ENCODE measurements around a stretch of chr2.

DNA sequence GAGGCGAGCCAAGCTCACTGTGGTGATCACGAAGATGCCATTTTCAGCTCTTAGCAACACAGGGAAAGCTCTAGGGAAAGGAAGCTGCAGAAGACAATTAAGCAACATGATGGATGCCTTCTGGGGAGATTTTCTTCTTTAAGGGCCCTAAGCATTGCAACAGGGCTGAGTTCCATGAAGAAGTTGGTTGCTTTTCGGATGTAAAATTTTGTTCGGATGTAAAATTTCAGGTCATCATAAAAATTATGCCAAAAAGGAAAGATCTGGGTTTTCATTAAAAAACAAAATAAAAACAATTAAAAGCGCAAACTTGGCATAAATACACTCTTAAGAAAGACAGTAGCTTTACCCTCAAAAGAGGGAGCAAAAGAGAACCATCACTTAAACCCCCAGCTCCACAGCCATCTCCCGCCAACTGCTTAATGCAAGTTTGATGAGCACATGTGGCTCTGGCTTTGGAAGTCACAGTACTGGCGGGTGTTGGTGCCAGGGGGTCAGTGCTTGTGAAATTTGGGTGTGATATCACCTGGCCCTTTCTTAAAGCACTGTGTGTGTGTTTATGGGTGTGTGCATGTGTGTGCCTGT, 19.1 kb downstream of the SERTAD2 start:
- RRBS = no CpG with 5 or more reads among the region's 7 CpGs

DNA sequence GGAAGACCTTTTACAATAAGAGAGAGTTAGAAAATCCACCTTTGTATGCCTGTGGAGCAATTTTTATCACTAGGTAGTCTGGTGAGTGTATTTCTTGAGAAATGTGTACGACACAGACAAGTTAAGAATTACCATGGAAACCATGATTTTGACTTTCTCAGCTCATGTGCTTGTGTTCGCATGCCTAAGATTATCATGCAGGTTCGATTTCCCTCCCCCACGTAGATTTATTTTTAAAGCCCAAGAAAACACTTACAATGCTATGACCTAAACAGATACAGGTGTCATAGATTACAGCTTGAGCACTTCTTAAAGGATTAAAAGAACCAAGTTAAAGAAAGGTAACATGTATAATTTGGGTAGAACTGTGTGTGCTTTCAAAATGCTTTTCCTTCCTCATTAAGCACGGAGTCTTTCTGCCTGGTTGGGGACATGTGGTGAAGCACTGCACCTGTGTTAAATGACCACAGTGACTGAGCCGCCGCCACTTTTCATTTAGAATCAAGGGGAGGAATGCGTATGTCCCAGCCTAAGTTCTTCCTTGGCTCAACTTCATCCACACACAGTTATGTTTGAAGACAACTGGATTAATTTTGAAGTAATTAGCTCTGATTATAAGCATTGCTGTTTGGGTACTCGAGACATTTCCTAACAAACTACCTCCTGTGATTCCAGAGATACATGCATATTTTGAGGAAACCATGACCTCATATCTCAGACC, 16.5 kb downstream of the SERTAD2 start:
- RRBS = no CpG with 5 or more reads among the region's 9 CpGs

DNA sequence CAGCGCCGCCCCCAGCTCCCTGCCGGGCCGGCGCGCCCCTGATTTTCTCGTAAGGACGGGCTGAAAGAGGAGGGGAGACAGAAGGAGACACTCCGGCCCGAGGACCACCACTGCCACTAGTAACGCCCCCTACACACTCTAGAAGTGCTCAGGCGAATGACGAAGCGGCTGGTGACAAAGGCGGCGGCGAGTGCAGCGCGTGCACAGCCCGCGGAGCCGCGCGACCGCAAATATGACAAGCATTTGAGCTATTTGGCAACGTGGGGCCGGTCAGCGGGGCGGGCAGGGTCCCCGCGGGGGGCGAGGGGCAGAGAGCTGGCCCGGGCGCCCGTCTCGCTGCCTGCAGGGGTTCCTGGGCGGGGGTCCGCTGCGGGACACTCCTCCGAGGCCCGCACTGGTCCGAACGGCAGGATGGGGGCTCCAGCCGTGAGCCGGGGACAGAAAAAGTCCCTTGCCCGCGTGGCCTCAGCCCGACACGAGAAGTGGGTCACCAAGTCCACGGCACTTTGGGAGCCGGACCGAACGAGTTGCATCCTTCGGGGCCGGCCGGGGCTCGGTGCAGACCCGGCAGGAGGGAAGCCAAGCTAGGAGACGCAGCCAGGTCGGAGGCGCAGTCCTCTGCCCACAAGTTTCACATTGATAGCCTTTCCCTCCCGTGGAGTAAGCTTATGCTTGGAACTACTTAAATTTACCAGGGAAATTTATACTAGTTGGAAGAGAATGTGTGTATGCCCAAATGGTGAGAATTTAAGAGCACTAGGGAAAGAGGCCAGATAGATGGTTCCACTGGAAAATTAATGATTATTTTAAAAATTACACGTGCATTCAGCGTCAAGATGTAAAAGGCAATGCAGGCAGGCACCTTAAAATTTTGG, 648 bp upstream of the SERTAD2 start:
- RRBS = 2% methylated on average over 27 of the region's 64 CpGs

DNA sequence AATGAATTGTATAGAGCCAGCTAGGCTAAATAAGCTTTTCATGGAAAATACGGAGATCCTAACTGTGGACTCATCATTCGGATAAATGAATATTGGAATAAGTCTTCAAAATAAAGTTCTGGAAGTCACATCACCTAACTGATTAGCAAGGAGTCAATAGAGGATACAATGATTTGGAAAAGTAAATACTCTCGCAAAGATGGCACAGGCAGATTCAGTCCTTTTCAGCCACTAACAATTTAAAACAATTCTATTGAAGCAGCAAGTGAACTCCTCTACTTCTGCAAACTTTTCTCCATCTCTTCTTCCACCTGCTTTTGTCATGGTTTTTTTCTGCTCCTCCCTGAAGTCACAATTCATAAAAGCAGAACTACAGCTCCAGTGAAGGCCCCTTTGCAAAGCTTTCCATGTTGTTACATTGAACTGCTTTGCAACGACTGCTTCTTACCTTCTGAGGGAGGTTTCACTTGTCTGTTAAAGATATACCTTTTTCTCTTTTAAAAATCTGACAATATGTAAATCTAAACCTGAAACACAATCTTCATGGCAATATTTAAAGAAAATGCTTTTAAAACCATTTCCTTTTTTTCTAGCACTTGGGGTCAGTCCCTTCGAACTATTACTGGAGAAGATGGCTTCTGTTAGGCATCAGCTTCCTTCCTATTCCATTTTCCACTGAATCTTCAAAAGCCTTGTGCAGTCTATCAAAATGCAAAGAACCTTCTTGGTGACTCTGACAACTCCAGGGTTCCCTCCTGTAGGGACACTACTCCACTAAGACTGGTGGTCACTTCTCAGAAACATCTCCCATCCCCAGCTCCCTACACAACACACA, 3.7 kb upstream of the SERTAD2 start:
- RRBS = no CpG with 5 or more reads among the region's 5 CpGs

- RRBS = 2% methylated on average over 20 of the region's 72 CpGs
These were observed 114.4 kb upstream of the SERTAD2 start for GRCh38 chr2:64767639-64768990.

DNA sequence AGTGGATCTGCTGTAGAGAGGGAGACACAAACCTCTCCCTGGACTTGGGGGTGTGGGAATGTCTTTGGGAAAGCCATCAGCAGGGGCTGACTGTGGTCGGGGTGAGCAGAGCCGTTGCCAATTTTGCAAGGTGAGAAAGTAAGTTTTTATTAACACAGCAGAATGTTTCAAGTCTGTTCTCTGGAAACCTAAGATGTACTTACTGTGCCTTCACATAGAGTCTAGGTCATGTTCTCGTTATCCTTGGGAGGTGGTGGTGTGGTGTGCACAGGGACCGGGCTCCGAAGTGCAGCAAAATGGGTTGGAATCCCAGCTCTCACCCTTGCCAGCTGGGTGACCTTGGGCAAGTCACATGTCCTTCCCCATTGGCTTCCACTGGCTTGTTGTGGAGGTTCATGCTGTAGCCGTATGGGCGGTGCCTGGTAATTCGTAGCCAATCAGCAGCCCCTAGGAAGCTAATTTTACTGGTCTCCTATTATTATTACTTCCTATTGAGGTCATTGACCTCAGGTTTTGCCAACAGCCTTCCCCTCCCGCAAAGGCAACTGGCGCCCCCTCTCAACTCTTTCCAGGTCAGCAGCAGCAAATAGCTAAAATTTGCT, 66.8 kb upstream of the SLC1A4 start:
- RRBS = no CpG with 5 or more reads among the region's 10 CpGs

- RRBS = no CpG with 5 or more reads among the region's 2 CpGs
These were observed 51.6 kb upstream of the SLC1A4 start for GRCh38 chr2:64937643-64937927.

DNA sequence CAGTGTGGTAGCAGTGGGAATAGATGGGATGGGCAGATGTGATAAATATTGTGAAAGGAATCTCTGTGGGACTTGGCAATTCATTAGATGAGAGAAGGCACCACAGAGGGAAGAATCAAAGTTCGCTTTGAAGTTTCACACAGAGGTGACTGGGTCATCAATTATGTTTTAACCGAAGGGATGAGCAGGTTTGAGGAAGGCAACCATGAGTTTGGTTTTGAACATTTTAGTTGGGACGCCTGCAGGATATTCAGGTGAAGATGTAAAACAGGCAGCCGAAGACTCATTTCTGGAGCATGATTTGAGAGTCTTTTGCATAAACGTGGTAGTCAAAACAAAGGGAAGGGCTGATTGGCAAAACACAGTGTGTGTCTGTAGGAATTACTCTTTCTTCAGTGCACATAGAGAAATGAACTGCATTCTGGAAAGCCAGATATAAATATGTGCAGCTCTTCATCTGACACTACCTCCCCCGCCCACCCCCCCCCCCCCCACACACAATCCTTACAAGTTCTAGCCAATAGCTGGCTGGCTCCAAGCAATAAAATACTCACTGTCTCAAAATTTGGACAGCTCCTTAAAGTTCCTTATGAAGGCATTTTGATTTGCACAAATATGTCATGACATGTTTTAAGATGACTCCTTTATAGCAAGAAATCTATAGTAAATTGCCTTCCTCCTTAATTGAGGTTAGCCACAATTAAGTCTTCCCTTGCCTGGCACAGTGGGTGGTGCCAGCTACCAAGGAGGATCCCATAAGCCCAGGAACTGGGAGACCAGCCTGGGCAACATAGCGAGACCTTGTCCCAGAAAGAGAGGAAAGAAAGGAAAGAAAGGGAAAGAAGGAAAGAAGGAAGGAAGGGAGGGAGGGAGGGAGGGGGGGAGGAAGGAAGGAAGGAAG, 1.8 kb upstream of the SLC1A4 start:
- RRBS = no CpG with 5 or more reads among the region's 7 CpGs

DNA sequence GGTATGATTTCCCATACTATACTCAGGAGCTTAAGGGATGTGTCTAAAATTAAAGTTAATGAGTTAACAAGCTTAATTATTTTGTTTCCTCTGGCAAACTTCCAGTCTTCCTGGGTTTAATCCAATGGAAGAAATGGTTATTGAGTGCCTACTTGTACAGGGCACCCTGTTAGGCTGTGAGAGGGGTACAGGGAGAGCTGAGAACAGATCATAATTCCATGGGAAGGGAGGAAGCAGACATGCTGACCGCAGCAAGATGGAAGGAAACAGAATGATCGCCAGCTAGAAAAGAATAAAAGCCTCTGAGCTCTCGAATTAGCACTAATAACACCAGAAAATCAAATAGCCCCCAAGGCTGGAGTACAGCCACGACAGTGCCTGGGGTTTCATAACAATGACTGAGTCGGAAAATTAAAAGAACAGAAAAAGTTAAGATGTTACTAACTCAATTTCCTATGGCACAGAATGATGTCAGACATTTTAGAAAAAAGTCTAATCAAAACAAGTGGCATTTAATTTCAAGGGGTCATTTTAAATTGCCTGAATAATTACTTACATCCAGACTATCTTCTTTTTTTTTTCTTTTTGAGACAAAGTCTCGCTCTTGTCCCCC, 20.6 kb upstream of the CEP68 start:
- RRBS = no CpG with 5 or more reads among the region's 6 CpGs

- RRBS = no CpG with 5 or more reads among the region's 4 CpGs
These were observed 19.6 kb downstream of the CEP68 start for GRCh38 chr2:65075699-65076323.

DNA sequence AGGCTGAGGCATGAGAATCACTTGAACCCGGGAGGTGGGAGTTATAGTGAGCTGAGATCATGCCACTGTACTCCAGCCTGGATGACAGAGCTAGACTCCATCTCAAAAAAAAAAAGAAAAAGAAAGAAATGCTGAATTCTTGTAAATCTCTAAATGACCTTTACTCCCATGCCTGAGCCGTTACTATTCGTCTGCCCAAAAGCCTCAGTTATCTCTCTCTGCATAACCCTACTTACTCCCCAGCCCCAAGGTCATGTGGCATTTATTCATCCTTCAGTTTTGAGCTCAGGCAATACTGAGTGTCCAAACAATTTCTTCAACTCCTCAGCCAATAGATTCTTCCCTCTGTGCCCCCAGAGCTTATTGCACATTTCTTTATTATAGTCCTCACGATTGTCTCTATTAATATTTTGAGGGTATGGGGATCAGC, 28.8 kb downstream of the RAB1A start:
- RRBS = no CpG with 5 or more reads among the region's 4 CpGs

- RRBS = no CpG with 5 or more reads among the region's 7 CpGs
These were observed 49.6 kb downstream of the ACTR2 start for GRCh38 chr2:65277073-65277809.

GRCh38 chr2:65300057-65300941, 72.7 kb downstream of the ACTR2 start:
- RRBS = no CpG with 5 or more reads among the region's 19 CpGs

DNA sequence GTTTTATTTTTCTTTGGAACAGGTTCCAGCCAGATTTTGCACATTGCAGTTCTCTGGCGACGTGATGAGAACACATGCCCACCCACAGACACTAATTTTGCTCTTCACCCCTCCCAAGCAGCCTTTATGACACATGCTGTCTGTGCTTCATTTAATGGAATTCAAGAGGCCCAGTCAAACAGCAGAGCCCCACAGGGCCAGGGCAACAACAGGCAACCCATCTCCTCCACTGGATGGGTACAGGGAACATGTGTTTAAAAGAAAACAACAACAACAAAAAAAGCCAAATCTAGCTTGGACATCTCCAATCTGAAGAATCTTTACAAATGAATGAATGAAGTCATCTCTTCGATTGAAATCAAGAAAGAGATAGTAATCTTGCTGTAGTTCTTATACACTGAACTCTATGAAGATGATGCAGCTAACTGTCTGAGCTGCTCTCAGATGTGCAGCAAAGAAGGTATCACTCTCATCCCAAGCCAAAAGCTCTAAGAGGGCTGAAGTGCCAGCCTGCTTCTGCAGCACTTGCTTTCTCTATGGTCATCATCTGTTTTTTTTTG, 70.6 kb downstream of the SPRED2 start:
- RRBS = no CpG with 5 or more reads among the region's 3 CpGs

DNA sequence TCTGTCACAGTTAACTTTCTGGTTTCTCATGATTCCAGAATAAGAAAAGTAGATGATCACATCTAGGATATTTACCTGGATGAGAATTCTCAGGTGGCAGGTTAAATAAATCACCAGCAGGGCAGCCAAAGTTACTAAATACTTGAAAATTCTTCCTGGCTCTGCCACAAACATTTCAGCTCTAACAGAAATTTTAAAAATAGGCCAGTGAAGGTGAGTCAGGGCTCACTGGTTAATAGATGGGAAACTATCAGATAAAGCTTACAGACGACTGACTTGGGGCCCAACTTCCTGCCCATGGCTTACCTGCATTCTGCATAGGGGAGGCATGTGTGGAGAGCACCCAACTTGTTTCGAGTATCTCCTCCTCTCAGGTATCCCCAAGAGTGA, 57.9 kb downstream of the SPRED2 start:
- RRBS = no CpG with 5 or more reads among the region's 2 CpGs

GRCh38 chr2:65383746-65384369, 48.5 kb downstream of the SPRED2 start:
- RRBS = no CpG with 5 or more reads among the region's 12 CpGs

DNA sequence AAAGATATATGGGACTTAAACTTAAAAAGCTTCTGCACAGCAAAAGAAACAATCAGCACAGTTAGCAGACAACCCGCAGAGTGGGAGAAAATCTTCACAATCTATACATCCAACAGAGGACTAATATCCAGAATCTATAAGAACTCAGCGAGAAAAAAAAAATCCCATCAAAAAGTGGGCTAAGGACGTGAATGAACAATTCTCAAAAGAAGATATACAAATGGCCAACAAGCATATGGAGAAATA, 34.1 kb downstream of the SPRED2 start:
- RRBS = no CpG with 5 or more reads among the region's 3 CpGs

DNA sequence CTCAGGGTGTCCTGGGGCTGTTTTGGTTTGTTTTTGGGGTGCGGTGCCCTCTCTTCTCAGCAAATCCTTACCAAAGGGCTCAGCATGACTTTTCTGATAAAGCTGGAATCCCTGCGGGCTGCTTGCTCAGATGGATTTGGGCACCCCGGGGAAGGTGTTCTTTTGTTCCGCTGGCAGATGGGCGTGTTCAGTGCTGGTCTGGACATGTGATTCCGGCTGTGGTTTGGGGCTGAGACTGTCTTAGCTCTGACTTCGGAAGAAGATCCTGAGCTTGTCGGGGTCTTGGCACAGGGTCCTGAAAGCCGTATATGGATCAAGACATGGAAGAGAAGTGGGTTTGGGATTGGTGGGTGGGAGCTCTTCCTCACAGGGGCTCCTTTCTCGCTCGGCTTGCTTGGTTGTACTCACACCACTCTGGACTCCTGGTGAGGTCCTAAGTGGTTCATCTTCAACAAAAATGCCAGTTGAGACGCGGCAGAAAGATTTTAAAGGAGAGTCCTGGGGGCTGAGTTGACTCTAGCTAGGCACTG, 134.3 kb upstream of the SPRED2 start:
- RRBS = 52% methylated on average over 4 of the region's 13 CpGs

GRCh38 chr2:65577007-65577515, 144.7 kb upstream of the SPRED2 start:
- RRBS = no CpG with 5 or more reads among the region's 10 CpGs

GRCh38 chr2:65789947-65790373, 357.6 kb upstream of the SPRED2 start:
- RRBS = no CpG with 5 or more reads among the region's 14 CpGs

All from hTERT-HM (cell line).